Epithelial cell of esophagus (primary cell): Measurements from ENCODE around the genes NPNT, CYP2U1 and LEF1.

DNA sequence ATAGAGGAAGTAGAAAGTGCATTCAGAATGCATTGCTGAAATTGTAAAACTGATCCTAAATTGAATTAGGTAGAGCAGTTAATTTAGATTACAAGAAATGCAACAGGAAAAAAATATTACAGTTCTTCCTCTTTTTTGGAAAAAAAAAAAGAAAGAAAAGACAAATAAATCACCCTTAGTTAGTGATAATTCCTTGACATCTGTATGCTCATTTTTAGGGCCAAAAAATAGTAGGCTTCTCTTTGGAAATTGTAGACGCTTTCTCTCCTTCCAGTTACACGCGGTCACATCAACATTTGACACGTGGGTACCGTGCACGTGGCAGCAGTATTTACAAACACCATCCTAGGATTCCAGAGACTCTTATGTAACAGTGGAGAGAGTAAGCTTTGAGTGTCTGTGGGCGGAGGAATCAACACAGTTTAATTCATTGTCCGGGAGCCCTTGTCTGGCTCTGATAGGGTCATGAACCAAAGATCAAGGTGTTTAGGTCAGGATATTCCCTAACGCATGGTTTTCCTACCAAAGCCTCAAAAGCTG, 12.1 kb downstream of the TET2 start:
- RRBS = no CpG with 5 or more reads among the region's 9 CpGs

GRCh38 chr4:105443717-105444378, 30.0 kb downstream of the PPA2 start:
- RRBS = no CpG with 5 or more reads among the region's 3 CpGs

DNA sequence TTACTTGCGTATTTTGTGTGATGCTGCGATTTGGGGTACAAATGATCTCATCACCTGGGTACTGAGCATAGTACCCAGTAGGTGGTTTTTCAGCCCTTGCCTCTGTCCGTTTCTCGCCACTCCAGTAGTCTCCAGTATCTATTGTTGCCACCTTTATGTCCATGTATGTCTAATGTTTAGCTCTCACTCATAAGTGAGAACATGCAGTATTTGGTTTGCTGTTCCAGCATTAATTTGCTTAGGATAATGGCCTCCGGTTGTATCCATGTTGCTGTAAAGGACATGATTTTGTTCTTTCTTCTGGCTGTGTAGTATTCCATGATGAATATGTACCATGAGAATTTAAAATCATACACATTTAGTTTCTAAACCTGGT, 1.8 kb downstream of the ARHGEF38 start:
- RRBS = no CpG with 5 or more reads among the region's 5 CpGs

GRCh38 chr4:105701155-105701443, 7.4 kb downstream of the INTS12 start:
- RRBS = no CpG with 5 or more reads among the region's 1 CpG

DNA sequence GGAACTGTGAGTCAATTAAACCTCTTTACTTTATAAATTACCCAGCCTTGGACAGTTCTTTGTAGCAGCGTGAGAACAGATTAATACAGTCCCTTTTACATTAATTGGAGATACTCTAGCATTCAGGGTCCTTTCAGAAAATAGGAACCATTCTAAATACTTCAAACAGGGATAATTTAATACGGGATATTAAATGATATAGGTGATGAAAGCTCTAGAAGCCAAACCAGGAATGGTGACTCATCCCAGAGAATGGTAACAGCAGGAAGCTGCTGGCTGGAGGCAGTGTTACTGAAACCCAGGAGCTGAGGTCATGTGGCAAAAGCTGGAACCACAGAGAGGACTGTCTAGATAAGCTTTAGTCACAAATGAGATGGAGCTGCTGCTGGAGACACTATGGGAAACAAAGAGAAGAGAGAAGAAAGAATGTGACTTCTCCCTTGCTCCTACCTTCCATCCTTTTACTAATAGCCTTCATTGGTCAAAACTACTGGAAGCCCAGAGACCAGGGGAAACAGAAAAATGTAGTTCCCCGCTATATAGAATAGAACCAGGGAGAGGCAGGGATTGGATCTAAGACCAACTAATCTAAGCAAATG, 57.4 kb downstream of the GSTCD start:
- RRBS = no CpG with 5 or more reads among the region's 3 CpGs

- RRBS = no CpG with 5 or more reads among the region's 74 CpGs
These were observed at the start of gene NPNT for GRCh38 chr4:105894695-105895760. Gene NPNT (plus strand): TSS chr4:105895471.

- RRBS = no CpG with 5 or more reads among the region's 17 CpGs
These were observed 196.2 kb downstream of the TBCK start for GRCh38 chr4:106119691-106120239.

- RRBS = no CpG with 5 or more reads among the region's 7 CpGs
These were observed 13.2 kb downstream of the GIMD1 start for GRCh38 chr4:106355354-106355718.

GRCh38 chr4:107153814-107154384, 117.8 kb upstream of the DKK2 start:
- RRBS = no CpG with 5 or more reads among the region's 4 CpGs

DNA sequence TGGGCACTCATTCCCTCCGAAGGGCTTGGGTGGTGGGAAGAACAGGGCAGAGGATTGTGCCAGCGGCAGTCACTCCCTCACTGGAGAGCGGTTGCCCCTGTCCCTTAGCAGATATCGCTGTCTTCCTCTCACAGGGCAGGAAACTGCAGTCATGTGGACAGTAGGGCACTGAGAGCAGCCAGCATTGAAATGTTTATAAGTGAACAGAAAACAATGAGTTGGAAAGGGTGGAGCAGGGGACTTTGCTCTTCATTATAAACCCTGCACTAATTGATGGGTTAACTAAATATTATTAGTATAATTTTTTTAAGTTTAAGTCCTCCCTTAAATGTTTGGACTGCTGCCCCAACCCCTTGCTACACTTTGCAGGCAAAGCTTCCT, 24.6 kb upstream of the SGMS2 start:
- RRBS = no CpG with 5 or more reads among the region's 4 CpGs

GRCh38 chr4:107931119-107931914, at the start of gene CYP2U1:
Gene CYP2U1 (plus strand): TSS chr4:107931549.
- RRBS = 3% methylated on average over 23 of the region's 76 CpGs

GRCh38 chr4:107999790-108000341, 10.2 kb downstream of the HADH start:
- RRBS = no CpG with 5 or more reads among the region's 1 CpG

GRCh38 chr4:108081324-108081843, 87.3 kb downstream of the LEF1 start:
- RRBS = no CpG with 5 or more reads among the region's 16 CpGs

GRCh38 chr4:108107590-108108632, 60.8 kb downstream of the LEF1 start:
- RRBS = no CpG with 5 or more reads among the region's 8 CpGs

GRCh38 chr4:108141350-108142050, 27.2 kb downstream of the LEF1 start:
- RRBS = no CpG with 5 or more reads among the region's 12 CpGs

- RRBS = 2% methylated on average over 31 of the region's 84 CpGs
These were observed at the start of gene LEF1 for GRCh38 chr4:108168306-108169712. Gene LEF1 (minus strand): TSS chr4:108168932.

DNA sequence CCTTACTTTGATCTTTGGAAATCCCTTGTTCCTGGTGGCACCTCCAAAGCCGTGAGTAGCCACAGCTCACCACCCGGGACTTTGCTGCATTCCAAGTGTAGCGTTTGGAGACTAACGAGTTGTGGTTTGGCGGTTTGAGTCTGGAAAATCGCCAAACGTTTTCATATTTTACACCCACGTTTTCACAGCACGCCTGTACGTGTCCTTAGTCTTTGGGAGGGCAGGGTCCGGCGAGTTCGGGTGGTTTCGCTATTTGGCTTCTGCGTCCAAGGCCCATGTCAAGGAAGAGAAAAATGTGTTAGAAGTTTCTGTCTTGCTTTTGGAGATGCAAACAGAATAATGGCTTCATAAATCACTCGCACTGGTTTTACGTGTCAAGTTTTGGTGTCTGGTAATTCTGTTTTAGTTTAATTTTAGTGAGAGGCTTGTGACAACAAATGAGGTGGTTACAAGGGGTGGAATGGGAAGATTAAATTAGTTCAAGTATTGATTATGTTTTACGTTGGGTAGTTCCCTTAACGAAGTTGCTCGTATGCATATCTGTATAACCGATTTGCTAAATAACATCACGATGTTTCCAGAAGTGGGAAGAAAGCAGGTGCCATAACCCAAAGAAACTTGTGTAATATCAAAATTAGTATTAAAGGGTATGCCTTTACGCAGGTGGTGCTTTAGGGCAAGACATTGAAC, 520 bp downstream of the RPL34 start:
- RRBS = no CpG with 5 or more reads among the region's 23 CpGs

- RRBS = no CpG with 5 or more reads among the region's 5 CpGs
These were observed 14.6 kb upstream of the OSTC start for GRCh38 chr4:108635622-108636438.

- RRBS = no CpG with 5 or more reads among the region's 1 CpG
These were observed 32.3 kb downstream of the ETNPPL start for GRCh38 chr4:108730548-108731020.

GRCh38 chr4:109576099-109576394, 16.0 kb downstream of the MCUB start:
- RRBS = no CpG with 5 or more reads among the region's 3 CpGs